ENCODE measurements around the genes PROCA1, NEK8 and CORO6.

DNA sequence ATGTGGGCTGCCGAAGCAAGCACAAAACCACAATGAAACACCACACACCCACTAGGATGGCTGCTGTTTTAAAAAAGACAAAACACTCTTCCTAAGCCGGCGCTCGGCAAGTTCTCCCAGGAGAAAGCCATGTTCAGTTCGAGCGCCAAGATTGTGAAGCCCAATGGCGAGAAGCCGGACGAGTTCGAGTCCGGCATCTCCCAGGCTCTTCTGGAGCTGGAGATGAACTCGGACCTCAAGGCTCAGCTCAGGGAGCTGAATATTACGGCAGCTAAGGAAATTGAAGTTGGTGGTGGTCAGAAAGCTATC, 5.8 kb upstream of the SLC13A2 start:
- PRO-cap, result no peak

- PRO-cap, result no peak
Measured at GRCh38 chr17:28470547-28471280, 2.7 kb upstream of the SLC13A2 start.

DNA sequence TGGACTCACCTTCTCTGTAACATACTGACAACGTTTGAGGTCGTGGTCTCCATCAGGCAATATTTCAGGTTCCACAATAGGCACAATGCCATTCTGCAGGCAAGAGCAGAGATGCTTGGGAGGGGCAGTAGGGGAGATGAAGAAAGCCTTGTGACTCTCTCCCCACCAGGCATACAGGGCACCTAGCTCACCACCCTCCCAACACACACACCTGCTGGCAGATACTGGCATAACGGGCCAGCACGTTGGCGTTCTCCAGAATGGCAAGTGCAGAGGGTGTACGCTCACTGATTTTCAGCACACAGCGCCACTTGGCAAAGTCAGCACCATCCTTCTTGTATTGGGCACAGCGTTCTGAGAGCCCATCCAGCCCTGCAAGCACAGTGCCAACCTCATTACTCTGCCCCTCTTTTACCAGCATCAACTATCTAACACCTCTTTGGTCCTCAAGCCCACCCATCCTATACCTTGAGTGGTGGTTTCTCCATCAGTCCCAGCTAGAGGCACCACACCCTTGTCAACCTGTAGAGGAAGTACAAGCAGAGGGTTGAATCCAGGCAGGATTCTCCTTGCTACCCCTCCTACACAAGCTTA, 2.1 kb downstream of the ALDOC start:
- PRO-cap, result no peak

DNA sequence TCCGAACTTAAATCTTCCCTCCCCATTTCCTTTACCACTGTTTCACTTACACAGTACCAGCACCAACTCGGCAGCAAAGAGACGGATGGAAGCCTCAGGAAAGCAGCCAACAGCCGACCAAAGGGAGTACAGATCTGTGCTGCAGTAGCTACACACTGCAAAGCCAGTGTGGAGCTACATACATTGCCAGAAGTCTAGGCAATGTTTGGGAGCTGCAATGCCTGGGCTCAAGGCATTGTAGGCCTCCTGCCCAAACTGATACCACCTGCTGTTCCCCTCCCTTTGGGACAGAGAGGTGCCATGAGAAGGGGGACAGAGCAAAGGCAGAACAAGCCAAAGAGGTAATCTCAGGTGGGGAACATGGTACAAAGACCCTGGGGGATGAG, 1.8 kb downstream of the RSKR start:
- PRO-cap, result no peak

DNA sequence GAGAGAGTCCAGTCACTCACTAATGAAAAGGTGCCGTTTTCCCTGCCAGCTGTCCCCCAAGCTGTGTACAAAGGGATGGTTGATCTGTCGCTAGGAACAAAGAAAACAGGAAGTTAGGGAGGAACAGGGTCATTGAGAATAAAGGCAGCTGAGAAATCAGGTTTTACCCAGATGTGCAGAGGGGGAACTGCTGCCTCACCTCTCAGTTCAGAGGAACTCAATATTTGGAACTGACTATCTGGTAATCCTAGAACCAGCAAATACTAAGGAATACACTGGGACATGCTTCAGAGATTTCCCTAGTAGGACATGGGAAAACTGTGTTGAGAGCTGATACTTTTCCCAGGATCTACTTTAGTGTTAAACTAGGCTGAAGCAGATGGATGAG, 1.4 kb downstream of the RSKR start:
- PRO-cap, result no peak

DNA sequence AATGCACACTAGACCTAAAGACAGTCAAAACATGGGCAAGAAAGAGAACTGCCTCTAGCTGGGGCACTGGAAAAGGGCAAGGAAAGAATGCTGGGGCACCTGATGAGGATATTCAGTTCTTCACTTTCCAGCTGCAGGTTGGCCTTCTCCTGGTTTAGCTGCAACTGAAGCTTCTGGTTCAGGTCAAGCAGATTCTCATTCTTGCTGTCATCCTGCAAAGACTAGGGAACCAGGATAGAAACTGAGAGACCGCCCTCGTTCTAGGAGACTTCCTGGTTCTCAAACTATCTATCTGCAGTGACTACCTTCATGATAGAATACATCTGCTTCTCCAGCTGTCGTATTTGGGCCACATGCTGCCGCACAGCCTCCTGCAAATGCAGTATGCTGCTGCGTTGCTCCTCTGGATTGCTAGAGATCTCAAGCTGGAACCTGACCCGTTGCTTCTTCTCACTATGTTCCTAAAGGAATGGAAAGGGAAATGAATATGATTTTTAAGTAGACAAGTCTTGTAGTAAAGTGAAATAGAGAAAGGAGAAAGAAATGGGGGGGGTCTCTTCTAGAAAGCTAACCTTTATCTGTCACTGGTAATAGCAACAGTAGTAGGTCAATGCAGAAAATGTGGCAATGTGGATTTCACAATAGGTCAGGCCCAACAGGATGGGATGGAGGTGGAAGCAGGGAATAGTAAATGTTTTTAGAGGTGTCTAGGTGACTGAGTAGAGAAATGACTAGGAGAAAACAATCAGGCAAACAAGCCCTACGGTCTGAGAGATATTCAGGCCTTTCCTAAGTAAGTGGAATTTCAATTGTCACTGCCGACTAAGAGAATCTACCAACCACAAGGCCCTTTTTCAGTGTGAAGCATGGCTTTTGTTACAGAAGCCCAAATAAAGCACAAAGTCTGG, 5.8 kb upstream of the RSKR start:
- PRO-cap, result no peak

GRCh38 chr17:28644327-28644966, 511 bp downstream of the BLTP2 start:
- PRO-cap, result no peak

DNA sequence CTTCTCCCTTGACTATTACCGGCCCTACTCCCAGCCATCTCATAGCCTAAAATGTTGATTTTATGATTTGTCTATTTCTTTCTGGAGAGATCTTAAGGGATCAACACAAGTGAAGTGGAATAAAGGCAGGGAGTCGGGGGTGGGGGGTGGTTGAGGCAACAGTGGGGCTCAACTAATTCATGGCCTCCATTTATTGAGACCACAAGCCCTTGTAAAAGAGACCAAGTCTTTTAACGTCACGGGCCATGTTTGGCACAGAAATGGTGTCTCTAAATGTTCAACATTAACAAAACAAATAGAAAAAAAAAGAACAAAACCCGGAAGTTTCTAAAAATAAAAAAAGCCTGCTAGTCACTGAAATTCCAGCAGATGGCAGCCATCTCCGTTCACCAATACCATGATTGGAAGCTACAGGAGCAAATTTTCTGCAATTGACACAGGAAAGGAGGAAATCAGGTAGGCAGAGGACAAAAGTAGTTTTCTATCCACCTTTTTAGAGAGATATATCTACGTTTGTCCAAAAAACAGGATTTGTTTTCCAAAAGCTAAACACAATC, 1.8 kb upstream of the BLTP2 start:
- PRO-cap, result no peak

DNA sequence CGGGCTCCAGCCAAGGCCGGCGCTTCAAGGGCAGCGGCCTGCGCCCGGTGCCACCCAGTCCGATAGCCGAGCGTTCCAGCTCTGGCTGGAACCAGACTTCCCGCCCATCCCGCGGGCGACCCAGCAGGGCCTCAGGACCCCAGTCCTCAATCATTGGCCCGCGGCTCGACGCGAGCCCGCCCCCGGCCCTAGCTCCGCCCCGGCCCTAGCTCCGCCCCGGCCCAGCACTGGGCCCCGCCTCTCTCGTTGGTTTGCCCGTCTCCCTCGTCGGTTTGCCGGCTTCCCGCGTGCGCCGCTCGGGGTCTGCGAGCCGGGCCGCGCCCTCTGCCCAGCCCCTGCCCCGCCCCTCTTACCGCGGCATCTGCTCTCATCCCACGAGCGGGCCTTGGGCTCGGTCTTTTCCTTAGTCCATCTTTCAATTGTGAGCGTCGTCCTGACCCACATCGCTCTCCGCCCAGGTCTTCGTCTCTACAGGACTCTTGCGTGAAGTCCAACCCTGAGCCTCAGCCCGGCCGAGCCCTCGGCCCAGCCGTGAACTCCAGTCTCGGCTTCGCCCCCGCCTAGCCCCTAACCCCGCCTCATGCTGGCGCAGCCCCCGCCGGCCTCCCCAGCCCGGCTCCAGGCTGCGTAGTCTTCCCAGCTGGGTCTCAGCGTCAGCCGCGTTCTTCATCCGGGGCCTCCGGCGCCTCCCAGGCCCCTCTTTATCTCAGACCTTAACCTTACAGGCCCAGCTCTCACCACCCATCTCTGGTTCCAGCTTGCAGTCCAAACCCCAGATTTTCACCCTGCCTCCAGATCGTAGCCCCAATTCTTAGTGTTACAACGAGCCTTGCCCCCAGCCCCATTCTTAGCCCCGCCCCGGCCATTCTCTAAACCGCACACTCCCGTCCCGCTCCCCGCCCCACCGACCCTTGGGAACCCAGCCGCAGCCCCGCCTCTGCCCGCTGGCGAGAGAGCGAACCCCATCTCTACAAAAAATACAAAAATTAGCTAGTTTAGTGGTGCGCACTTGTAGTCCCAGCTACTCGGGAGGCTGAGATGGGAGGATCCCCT, at the start of gene PROCA1:
Gene PROCA1 (minus strand): TSS at position 672 of the 1,053 bp plus-strand sequence.
- PRO-cap, result bidirectional peak, plus-strand start at position 258 of the sequence, minus-strand start at position 83 of the sequence; bidirectional peak, plus-strand start at position 370 of the sequence, minus-strand start at position 470 of the sequence

DNA sequence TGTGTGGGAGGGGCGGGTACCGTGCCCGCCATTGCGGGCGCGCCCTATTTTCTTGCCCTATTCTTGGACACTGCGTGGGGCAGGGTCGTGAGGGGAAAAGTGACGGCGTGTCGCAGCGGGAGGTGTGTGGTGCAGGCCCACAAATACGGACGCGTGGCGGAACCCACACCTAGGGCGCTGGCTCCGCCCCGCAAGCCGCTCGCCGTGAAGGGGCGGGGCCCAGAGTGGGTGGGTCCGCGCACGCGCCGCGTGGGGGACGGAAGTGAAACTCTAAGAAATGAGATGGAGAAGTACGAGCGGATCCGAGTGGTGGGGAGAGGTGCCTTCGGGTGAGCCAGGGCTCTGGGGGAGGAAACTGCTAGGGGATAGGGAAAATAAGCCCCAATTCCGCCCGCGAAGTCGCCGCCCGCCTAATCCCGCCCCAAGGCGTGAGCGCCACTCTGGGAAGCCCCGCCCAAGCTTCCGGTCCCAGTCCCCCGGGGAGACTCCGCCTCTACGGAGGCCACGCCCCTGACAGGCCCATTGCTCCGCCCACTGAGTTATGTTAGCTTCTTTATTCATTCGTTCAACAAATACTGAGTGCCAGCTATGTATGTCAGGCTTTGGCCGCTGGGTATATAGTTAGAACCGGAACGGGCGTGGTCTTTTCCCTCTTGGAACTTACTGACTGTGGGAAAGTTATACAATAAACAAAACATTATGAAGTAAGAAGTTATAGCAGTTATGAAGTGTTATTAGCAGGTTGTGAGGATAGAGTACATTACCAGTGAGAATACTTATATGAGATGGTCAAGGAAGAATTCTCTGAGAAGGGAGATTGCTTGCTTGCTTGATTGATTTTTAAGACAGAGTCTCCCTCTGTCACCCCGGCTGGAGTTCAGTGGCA, at the start of gene NEK8:
Gene NEK8 (plus strand): TSS at position 257 of the 886 bp plus-strand sequence.
- PRO-cap, result bidirectional peak, plus-strand start at position 273 of the sequence, minus-strand start at position 206 of the sequence; bidirectional peak, plus-strand start at position 598 of the sequence, minus-strand start at position 426 of the sequence

- PRO-cap, result no peak
Measured at GRCh38 chr17:28737819-28738446, 5.9 kb upstream of the TRAF4 start.

GRCh38 chr17:28748136-28748701, 4.4 kb downstream of the TRAF4 start:
- PRO-cap, result no peak

DNA sequence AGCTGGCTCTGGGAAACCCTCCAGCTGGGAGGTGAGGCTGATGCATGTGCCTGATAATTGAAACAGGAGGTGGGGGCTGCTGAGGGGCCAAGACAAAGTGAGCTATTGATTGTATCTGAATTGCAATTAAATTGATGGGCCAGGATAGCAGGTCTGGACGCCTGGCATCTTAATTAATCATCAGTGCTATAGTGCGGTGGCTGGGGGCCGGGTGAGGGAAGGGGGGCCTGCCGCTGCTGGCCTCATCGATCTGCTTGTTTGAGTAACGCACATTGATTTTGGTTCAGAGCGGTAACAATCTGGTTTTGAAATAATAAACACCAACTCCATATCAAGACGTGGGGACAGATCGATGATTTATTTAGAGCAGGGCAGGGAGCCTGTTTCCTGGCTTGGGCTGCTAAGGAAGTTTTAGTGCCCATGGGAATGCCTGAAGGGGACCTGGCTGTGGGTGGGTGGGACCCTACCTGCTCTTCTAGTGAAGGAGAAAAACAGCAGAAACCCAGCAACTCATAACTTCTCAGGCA, 65.7 kb downstream of the PIPOX start:
- PRO-cap, result no peak

DNA sequence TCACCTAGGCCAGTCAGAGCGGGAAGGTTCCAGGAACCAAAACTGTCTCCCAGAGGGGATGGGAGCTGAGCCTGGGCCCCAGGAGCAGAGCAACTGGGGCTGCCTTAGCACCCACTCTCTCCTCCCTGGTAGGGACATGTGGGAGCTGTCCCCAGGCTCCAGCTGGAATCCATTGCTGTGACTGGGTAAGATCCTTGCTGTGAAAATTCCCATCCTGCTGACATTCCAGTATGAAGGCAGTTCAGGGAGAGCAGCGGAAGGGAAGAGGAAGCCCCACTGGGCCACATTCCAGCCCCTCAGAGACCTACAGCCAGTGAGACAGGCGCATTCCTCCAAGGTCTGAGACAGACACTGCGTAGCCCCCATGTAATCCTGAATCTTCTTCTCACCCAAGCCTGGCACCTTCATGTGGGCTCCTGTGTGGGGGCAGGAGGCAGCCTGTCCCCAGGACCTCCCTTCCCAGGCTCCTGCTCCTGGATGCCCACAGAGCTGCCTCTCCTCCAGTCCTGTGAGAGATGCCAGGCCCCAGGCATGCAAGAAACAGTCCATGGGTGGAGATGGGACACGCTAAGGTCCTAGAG, 24.2 kb downstream of the MYO18A start:
- PRO-cap, result no peak

DNA sequence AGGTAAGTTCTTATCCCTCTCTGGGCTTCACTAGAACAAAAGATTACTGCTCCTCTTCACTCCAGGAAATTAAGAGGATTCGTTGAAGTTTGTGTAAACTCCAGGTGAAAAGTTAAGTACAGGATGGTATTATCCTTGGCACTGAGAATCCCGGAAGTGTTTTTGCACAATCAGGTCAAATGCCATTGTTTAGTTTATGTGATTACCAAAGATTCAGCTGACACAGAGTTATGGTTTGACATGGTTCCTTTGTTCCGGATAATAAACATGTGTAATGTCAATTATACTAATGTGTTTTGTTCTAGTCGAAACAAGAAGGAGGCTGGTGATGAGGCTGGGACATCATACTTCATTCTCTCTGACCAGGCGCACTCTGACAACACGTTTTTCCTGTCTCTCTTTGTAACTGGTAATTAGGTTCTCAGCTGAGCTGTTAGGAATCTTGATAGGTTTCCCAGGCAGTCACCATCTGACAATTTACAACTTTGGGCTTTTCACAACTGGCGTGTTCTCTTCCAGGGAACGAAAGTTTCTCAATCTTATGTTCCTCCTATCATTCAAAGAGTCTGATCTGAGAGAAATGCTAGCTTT, 10.8 kb upstream of the TAOK1 start:
- PRO-cap, result no peak

DNA sequence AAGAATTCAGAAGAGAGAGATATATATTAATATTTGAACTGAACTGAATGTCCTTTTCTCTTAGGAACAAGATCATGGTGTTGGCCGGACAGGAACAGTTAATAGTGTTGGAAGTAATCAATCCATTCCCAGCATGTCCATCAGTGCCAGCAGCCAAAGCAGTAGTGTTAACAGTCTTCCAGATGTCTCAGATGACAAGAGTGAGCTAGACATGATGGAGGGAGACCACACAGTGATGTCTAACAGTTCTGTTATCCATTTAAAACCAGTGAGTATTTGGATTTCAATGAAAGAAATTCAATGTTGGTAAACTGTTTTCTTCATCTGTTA, 68.6 kb downstream of the ABHD15 start:
- PRO-cap, result no peak

GRCh38 chr17:29507748-29508256, 59.0 kb downstream of the ABHD15 start:
- PRO-cap, result no peak

- PRO-cap, result unidirectional peak, minus-strand start at chr17:29591459; bidirectional peak, plus-strand start at chr17:29591939, minus-strand start at chr17:29591795
Measured at GRCh38 chr17:29590933-29592039, 1.6 kb upstream of the ANKRD13B start.

DNA sequence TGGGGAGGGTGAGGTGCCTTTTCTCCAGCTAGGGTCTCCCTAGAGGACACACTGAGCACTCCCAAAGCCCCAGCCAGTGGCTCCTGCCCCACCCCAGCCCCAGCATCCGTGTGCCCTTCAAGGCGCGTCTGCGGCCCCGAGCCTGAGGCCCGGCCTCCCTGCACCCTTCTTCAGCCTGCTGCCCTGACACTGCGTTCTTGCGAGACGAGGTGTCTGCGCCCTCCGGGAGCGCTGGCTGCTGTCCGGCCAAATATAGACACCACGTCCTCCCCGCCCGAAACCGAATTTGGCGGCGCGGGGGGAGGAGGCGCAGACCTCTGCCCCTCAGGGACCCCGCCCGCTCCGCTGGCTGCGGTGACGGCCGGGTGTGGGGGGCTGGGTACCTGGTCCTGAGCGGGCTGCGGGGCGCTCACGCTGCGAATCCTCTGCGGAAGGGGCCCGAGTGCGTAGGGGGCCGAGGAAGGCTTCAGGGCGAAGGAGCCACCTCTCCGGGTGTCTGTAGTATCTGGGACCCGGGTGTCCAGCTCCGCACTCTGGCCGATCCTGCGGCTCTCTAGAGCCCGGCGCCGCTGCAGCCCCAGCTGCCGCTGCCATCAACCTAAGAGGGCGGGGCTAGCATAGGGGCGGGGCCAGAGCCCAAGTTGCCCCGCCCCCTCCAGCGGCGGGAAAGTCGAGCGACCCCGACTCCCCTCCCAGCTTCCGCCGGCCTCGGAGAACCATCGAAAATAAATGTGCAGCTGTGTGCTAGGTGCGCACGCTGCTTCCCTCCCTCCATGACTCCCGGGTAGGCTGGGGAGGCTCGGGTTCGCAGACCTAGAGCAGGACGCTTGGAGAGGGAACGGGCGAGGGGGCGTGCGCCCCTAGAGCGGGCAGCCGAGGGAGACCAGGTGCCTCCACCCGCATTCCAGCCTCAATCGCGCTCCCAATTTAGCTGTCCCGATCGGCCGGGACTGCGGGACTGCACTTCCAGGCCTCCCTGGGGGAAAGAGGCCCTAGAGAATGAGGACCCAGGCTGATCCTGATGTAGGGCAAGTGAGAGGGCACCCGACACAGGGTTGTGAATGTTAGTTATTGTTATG, at the start of gene CORO6:
Gene CORO6 (minus strand): TSS at position 608 of the 1,079 bp plus-strand sequence.
- PRO-cap, result unidirectional peak, minus-strand start at position 555 of the sequence

- PRO-cap, result no peak
Measured at GRCh38 chr17:29710603-29711406, 88.1 kb upstream of the CORO6 start.